HT-29 (cell line): ENCODE measurements around a stretch of chr2.

DNA sequence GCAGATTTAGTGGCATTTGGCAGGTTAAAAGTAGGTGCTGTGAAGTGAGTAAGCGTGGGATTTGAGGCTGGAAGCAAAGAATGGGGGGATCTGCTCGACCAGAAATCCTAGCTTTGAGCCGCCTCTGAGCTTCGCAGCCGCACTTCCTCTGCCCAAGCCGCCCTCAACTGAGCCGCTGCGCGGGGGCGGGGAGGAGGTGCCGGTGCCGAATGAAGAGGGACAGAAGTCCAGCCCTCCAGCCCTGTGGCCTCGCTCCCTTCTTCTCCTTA is 30.1 kb downstream of the THNSL2 start:
- RAMPAGE, long total RNA: no peak

DNA sequence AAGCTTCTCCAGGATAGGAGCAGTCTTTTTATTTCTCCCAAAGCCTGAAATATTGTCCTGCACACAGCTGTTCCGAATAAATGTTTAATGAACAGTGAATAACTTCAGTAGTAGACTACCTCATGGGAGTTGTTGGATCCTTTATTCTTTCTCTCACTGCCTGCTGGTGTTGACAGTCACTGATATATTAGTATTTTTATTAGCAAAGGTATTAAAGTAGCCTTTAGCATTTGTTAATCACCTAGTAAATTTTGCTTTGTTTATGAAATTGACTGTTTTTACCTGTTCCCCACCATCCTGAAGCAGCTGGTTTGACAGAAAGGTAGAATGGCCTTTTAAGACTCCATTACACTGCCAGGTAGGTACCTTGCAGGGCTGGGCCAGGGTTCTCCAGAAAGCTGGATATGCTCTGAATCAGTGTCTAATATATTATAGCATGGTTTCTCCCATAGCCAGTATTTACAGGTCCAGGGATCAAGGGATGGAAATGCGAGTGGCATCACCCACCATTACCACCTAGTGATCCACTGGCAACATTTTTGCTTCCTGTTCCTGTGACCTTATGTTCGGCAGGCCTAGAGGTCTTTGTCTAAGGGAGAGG is 45.6 kb downstream of the EIF2AK3 start:
- RAMPAGE, long total RNA: no peak

GRCh38 chr2:88604016-88604467 is 23.2 kb downstream of the EIF2AK3 start:
- RAMPAGE, long total RNA: no peak

GRCh38 chr2:88656571-88657046 is 29.3 kb upstream of the EIF2AK3 start:
- RAMPAGE, long total RNA: no peak

GRCh38 chr2:88754139-88754750 is 62.8 kb downstream of the RPIA start:
- RAMPAGE, long total RNA: no peak

GRCh38 chr2:88865780-88866488 is 174.5 kb downstream of the RPIA start:
- RAMPAGE, long total RNA: no peak

- RAMPAGE, long total RNA: no peak
Measured at GRCh38 chr2:88947583-88948195, 256.2 kb downstream of the RPIA start.

DNA sequence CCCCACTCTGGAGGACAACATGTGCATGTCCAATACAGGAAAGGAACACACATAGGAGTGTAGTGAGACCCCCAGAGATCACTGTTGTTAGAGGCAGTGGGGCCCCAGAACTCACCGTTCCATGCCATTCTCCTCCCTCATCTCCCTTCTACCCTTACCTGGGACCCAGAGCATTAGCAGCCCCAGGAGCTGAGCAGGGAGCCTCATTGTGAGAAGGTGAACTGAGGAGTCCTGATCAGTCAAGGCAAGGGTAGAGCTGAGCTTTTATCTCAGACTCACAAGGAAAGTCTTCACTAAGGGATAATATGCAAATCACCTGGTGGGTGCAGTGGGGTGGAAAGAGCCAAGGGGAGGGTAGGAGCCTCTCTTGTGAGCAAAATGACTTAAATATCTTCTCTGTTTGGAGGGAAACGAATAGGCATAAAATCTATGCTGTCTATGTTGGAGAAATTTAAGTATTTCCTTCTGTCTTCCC is 553.9 kb downstream of the RPIA start:
- RAMPAGE, long total RNA: no peak

DNA sequence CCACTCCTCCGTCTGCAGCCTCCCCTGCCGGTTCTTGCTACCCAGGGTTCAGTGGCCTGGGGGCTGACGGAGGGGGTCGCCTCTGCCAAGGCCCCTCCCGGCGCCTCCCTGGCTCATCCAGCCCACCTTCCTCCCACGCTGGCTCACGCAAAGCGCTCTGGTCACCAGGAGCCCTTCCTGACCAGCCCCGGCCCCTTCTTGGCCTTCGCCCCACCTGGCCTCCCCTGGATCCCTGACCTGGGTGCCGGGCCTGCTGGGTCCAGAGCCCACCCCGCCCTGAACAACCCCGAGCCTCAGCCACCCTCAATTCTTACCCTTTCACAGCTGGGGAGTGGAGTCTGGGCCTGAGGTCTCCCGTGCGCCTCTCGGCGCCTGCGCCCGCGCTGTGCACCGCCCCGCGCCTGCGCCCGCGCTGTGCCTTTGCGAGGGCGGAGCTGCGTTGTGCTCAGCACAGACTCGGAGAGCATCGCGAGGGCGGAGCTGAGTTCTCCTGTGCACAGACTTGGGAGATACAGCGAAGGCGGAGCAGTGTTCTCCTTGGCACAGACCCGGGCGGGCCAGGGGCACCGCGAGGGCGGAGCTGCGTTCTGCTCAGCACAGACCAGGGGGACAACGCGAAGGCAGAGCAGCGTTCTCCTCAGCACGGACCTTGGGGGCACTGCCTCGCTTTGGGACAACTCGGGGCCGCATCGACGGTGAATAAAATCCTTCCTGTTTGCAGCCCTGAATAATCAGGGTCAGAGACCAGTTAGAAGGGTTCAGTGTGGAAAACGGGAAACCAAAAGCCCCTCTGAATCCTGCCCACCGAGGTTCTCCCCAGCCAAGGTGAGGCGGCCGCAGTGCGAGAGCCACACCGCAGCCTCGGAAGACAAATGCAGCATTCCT is 894.0 kb downstream of the RPIA start:
- RAMPAGE, long total RNA: no peak

DNA sequence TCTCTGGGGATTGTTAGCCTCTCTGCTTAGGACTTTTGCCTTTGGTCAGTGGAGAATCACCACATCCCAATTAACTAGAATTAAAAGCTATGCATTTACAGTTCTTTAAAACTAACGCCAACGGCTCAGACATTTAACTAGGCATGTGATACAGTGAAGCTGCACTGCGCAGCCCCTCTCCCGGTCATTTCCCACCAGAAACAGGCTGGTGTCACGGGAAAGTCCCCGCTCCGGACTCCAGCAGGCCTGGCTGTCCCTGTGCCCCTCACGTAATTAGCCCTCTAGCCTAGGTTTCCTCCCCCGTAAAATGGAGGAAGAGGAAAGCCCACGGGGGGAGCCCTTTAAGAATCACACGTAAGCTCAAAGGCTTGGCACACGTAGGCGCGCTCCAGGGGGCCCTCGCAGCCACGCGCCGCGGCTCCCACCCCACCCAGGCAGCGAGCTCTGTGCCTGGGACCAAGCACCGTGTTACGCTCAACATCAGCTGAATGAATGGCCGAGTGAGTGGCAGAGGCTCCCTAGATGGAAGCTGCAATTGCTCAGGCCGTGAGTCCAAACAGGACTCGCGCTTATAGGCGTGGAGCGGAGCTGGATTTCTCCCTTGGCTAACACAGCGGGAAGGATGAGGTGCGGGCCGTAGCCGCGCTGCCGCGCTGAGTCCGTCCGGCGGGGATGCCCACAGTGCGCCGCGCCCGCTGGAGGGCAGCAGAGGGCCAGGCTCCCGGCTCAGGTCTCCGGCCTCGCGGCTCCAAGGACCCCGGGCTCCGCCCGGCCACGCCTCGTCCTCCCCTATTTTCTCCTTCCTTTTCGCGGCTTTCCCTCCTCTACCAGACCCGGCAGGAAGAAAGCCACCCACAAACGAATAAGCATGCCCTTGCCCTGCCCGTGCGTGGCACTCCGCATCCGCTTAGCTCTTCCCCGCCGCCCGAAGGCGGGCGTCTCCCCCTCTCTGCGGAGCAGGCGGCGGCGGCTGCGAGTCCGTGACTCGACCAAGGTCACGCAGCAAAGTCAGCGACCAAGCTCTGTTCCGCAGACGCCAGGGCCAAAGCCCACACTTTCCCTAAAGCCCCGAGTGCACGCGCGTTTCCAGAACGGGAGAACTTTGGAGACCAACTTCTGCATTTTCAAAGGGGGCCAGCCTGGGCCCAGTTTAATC is 48.2 kb downstream of the KCNIP3 start:
- RAMPAGE, long total RNA: no peak

DNA sequence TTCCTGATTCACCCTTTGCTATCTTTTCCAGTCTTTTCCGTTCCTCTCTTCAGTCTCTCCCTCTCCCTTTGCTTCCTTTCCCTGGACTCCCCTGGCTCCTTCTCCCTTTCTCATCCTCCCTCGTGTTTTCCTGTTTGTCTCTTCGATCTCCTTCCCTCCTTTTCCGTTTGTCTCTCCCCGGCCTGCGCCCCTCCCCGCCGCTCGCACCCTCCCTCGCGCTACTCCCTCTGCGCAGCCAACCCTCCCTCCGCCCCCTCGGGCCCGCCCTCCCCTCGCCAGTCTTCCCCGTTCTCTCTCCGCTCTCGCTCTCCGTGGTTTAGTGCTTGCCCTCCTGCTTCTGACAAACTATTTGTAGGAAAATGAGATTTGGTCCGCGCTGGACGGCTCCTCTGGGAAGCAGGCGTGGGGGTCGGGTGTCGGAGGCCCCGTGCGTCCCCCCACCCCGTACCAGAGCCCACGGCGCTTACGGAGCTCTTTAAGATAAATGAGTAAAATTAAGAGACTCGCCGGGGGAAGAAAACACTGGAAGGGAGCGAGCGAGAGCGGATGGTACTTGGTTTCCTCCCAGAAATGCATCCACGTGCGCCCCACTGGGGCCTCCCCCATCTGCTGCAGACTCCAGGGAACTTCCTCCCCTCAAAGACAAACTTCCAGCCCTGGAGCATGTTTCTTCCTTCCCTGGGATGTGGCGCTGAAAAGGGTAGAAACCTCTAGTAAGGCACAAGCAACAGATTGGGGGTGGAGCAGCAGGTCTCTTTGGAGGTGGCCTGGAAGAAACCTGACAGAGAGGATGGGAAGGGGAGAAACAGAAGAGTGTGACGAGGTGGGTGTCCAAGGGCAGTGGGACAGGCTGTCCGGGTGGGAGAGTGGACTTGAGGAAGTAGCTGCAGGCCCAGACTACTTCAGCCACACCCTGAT is 91.0 kb downstream of the TRIM43 start:
- RAMPAGE, long total RNA: no peak

- RAMPAGE, long total RNA: no peak
Measured at GRCh38 chr2:95828482-95829020, 163.1 kb downstream of the ANKRD36C start.

- RAMPAGE, long total RNA: no peak
Measured at GRCh38 chr2:95838832-95839276, 152.8 kb downstream of the ANKRD36C start.

DNA sequence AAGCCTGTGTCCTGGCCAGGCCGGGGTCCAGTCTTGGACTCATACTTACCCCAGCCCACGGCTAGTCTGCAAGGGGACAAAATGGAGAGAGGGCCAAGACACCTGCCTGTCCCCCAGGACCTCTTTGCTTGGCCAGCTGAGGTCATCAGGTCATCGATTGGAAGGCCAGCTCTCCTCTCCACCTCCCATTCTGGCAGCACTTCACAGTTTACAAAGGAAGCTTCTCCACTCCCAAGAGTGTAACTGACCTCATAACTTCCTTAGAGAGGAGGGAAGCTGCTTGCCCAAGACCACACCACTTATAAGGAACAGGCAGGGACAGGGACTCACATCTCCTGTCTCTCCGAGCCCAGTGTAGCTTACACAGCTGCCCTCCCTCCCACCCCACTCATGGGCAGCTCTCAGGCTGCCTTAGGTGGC is 33.6 kb downstream of the ADRA2B start:
- RAMPAGE, long total RNA: no peak

DNA sequence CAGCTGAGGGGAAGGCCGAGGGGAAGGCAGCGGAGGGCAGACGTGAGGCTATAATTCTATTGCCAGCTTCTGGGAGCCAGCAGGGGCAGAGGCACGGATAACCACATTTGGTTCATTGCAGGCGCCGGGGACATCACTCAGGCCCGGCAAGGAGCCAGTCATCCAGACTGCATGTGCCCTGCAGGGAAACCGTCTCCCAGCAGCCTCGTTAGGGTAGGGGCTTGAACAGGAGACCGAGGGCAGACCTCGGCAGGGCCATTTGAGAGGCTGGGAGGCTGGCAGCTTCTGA is 24.9 kb downstream of the ADRA2B start:
- RAMPAGE, long total RNA: no peak

DNA sequence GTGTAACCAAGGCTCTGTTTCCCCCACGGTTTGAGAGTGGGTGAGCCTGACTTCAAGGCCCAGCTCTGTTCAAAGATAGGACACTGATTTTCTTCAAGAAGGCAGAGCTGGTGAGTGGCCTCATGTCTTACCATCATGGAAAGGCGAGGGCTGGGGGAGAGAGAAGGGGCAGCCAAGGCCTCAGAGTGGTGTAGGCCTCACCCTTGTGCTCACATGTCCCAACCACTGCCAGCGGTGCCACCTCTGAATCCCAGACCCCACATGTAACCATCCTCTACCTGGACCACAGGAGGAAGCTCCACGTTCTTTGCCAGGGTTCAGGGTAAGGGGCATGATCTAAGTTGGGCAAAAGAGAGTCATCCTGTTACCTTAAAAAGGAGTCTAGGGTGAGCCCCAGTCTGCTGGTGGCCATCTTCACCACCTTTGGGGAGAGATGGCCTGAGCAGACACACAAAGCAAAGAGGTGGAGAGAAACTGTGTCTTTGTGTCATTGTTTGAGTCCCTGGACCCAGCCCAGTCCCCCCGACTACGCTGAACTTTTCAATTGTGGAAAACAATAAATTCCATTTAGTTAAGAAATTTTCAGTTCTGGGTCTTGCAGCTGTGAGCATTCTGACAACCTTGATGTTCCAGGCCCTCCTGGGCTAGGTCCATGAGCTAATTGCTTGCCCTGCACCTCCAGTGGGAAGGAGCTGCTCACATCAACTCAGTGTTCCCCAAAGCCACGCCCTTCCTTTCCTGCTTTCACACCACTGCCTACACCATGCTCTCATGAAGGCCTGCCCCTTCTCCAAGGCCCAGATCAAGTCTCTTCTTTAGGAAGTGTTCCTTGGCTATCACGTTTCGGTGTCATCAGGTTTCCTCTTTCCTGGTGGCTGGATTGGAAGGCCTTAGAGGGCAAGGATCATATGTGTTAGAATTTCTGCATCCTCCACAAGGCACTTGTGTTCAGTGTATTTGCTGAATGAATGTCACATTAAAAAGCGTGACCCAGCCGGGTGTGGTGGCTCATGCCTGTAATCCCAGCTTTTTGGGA is 19.0 kb downstream of the TMEM127 start:
- RAMPAGE, long total RNA: no peak

- RAMPAGE, long total RNA: no peak
Measured at GRCh38 chr2:96258550-96259185, 7.1 kb downstream of the TMEM127 start.

GRCh38 chr2:96259557-96260175 is 6.1 kb downstream of the TMEM127 start:
- RAMPAGE, long total RNA: no peak

DNA sequence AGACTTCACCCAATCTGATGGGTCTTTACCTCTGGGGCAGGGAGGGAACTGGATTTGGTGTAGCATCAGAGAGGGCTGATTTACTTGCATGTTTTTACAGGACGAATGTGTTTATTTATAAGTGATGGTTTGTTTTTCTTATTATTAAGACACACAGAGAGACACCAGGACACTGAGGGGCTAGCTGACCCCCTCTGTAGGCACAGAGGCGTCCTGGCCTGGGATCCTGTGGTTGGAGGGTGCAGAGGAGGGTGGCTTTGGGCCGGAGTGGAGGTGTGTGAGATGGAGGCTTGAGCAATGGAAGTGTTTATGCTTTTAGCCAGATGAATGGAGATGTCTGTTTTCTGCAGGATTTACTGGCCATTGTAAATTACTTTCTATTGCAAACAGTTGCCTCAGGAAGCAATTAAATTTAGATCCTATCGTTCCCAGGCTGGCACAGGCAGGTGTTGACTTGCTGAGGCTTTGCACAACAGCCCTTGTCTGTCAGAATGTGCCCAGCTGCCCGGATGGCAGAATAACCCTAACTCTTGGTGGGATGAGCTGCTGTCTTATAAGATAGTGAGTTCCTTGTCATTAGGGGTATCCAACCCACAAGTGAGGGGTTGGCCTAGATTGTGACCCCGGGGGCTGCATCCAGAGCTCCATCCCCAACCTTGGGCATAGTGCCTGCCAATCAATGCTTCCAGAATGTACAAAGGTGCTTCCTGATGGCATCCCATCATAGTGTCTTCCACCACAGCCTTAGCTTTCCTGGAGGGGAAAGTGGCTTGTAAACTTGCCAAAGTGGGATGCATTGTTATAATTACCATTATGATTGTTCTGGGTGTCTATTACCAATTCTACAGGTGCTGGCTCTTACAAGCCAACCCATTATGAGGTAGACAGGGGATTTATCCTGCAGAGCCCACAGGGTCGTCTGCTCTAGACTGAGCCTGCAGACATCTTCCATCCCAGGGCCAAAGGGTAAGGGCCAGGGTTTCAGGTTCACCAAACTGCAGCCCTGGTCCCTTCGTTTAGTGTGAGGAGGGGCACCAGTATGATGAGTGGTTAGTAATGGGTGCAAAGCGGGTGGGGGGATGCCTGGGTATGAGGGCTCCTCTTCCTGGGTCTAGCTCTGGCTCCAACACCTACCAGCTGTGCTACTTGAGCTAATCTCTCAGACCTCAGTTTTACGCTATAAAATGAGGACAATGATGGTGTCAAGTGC is 1.6 kb upstream of the ARID5A start:
- RAMPAGE, long total RNA: no peak

DNA sequence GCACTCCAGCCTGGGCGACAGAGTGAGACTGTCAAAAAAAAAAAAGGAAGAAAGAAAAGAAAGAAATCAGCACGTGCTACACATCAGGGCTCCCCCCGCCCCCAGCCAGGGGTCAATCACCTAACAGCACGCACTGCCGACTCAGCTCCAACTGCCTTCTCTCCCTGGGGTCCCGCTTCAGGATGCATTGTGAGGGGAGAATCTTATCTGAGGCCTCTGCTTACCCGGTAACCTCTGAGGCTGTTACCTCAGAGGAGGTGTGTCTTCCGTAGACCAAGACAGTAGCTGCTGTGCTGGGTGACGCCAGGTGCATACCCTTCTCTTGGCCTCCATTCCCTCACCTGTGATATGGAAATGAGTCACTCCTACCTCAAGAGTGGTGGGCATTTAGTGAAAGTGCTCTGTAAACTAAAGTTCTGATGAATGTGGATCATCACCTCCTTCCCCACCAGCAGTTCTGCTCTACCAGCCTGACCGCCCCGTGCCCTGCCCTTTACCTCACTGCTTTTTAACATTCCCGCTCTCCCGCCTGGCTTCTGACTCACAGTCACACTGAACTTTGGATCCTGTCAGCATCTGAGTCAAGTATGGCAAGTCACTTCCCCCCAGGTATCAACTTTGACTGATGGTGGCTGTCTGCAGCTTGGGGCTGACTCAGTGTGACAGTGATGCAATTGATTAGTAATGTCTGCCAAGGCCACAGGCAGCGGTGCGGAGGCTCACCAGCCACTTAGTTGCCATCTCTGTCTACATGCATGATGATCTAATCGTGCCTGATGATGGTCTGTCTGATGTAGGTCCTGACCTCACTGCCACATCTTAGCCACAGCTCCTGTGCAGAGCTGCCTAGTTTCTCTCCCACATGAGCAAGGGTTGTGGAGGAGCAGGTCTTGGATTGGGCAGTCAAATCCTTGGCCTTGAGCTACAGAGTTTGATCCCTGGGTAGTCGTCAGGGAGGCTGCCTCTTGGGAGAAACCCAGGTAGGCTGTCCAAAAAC is 20.2 kb downstream of the ARID5A start:
- RAMPAGE, long total RNA: no peak